Cerebellum (tissue), 5 donors: ENCODE data around the gene NCAPG2.

DNA sequence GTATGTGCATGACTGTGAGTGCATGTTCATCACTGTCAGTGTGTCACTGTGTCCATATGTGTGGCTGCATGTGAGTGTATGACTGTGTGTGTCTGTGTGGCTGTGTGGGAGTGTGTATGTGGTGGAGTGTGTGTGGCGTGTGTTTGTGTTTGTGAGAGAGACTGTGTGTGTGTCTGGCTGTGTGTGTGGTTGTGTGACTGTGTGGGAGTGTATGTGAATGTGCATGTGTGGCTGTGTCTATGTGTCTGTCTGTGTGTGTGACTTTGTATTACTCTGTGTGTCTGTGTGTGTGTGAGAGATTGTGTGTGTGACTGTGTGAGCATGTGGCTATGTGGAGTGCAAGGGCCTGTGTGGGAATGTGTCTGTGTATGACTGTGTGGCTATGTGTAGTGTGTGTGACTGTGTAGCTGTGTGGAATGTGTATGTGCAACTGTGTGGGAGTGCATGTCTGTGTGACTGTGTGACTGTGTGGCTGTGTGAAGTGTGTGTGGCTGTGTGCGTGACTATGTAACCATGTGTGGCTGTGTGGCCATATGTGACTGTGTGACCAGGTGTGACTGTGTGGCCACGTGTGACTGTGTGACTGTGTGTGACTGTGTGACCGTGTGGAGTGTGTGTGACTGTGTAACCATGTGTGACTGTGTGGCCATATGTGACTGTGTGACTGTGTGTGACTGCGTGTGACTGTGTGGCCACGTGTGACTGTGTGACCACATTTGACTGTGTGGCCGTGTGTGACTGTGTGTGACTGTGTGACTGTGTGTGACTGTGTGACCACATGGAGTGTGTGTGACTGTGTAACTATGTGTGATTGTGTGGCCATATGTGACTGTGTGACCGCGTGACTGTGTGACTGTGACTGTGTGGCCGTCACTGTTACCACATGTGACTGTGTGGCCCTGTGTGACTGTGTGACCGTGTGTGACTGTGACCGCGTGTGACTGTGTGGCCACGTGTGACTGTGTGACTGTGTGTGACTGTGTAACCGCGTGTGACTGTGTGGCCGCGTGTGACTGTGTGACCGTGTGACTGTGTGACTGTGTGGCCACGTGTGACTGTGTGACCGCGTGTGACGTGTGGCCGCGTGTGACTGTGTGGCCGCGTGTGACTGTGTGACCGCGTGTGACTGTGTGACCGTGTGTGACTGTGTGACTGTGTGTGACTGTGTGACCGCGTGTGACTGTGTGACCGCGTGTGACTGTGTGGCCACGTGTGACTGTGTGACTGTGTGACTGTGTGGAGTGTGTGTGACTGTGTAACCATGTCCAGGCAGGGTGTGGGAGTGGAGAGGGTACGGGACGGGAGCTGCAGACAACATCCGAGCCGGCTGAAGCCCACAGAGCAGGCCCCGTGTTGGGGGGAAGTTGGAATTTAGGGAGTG, 503.0 kb downstream of the DNAJB6 start:
- PRO-cap, 3 experiments: no peak in any of the 3 experiments
- RAMPAGE, long total RNA: no peak

GRCh38 chr7:157875151-157875822, 538.5 kb downstream of the DNAJB6 start:
- PRO-cap, 3 experiments: no peak in any of the 3 experiments
- RAMPAGE, long total RNA: no peak

DNA sequence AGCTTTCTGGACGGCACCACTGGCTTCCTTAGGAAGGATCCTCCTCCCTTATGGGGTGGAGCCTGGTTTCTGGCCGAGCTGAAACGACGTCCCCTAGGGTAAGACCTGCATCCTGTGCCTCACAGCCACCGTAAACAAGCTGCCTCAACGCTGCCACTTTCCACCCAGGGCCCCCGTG, 568.9 kb downstream of the DNAJB6 start:
- PRO-cap, 3 experiments: no peak in any of the 3 experiments
- RAMPAGE, long total RNA: no peak

- PRO-cap, 3 experiments: no peak in any of the 3 experiments
- RAMPAGE, long total RNA: no peak
Observed at GRCh38 chr7:158067997-158068402, 519.6 kb downstream of the PTPRN2 start.

GRCh38 chr7:158093334-158093669, 494.3 kb downstream of the PTPRN2 start:
- PRO-cap, 3 experiments: peak in 1 of 3 experiments; most common minus-strand start chr7:158093394 (in 1)
- RAMPAGE, long total RNA: no peak

DNA sequence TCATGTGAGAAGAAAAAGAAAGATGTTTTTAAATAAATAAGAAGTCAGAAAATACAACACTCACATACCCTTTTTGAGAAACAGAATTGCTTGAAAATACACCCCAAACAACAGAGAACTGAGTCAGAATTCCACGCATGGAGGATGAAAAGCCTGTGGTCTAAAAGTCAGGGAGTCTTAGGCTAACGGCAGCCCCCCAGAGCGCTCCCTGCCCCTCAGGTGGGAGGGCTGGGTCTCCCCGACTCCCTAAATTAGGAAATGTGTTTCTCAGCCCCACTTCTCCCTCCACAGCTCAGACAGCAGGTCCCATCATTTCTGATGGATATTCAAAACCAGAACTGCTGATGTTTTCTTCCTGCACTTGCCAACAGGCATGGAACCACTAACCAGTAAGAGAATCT, 452.2 kb downstream of the PTPRN2 start:
- PRO-cap, 3 experiments: no peak in any of the 3 experiments
- RAMPAGE, long total RNA: no peak

DNA sequence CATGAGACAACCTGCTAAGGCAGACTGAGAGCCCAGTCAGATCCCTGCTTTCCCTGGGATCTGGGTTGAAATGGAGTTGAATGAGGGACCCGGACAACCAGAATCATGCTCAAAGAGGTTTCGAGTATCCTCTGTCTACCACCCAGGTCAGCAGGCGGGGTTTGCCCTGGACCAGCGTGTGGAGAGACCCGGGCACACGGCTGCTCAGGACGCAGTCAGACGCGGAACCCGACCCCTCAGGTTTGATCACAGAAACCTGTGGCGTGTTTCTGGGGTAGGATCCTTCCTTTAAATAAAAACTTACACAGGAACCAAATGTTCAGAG, 330.6 kb downstream of the PTPRN2 start:
- PRO-cap, 3 experiments: no peak in any of the 3 experiments
- RAMPAGE, long total RNA: no peak

GRCh38 chr7:158365270-158366031, 222.2 kb downstream of the PTPRN2 start:
- PRO-cap, 3 experiments: no peak in any of the 3 experiments
- RAMPAGE, long total RNA: no peak

DNA sequence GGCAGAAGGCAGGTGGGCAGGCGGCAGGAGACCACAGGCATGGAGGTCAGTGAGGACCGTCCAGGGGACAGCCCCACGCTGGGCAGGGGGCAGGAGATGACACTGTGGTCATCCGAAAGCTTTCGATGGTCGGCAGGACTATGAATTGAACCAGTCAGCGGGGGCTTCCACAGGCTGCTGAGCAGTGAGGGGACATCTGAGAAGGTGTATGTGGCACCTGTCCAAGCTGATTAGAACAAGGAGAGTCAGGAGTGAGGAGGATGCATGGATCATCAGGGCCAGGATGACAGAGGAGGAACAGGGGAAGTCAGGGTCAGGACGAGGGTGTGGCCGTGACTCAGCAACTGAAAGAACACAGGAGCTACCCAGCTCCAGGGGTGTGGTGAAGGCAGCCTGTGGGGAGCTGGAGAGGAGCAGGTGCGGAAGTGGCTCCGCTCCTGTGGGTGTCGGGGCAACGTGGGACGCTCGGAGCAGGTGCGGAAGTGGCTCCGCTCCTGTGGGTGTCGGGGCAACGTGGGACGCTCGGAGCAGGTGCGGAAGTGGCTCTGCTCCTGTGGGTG, 79.4 kb downstream of the PTPRN2 start:
- PRO-cap, 3 experiments: no peak in any of the 3 experiments
- RAMPAGE, long total RNA: no peak

DNA sequence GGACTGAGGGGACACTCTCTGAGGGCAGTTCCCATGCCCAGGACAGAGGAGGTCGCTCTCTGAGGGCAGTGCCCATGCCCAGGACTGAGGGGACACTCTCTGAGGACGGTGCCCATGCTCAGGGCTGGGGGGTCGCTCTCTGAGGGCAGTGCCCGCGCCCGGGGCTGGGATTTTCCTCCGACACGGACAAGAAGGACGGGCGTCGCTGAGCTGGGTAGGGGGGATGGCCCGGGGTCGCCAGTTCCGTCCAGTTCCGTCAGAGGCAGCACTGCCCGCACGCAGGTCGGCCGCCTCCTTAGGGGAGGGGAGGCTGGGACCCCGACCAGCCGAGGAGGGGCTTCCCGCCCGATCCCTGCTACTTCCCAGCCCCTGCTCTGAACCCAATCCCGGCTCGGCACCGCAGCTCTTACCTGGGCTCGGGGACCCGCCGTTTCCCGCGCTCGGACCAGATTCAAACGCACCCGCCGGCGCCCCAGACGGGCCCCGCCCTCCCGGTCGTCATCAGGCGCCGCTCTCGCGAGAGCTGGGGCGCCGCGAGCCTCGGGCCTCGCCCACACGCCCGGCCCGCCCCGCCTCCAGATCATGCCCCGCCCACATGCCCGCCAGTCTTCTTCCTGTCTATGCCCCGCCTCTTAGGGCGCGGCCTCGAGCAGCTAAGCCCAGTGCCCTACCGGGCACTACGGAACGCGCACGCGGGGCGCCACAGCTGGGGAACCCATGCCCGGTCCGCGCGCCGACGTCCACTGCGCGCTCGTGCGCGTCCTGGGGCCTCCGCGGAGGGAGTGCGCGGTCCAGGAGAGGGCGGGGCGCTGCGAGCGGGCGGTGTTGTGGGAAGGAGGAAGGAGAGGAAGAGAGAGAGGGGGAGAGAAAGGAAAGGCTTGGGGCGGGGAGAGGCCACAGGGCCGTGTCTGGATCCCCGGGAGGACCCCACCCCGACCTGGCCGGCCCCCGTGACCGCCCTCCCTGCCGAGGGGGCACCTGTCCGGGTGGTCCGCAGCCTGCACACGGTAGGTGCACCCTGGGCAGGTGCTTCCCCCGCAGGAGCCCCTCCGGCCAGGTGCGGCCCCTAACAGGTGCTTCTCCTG, at the start of gene NCAPG2:
NCAPG2 (minus strand) TSS at position 491 of the 1,085 bp plus-strand sequence.
- PRO-cap, 3 experiments: peak in 3 of 3 experiments; most common plus-strand start position 677 of the sequence (in 1); most common minus-strand start position 449 of the sequence (in 1)
- RAMPAGE, long total RNA: start-site peak on the minus strand centred at position 495 of the sequence, 6 bp wide, 212 and 213 reads in 2 replicates

DNA sequence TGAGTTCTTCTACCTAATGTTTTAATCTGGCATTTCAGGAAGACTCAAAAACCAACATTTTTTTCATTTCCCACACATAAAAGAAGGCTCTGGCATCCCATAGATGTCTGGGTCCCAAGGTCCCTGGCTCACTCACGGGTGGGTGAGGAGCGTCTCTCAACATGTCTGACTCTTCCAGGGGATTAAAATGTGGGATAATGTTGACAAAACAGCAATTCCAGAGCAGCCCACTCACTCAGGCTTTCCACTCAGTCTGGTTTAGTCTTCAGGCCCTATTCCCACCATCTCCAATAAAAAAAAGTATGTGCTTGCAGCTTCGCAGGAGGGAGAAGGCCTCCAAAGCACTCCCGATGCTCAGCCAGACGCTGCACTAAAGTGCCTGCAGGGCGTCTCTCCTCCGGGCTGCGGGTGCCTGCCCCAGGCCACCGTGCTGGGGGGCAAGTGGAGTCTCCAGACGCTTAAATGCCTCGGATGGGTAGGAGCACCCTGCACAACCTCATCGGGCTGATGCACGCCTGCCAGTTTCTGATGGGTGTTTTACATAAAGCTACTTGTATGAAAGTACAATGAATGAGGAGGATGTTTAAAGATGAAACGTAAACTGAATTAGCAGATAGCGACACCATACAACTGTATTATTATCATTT, 31.2 kb upstream of the NCAPG2 start:
- PRO-cap, 3 experiments: no peak in any of the 3 experiments
- RAMPAGE, long total RNA: no peak

GRCh38 chr7:158824715-158825562, 4.4 kb downstream of the ESYT2 start:
- PRO-cap, 3 experiments: no peak in any of the 3 experiments
- RAMPAGE, long total RNA: no peak

- PRO-cap, 3 experiments: no peak in any of the 3 experiments
- RAMPAGE, long total RNA: no peak
Observed at GRCh38 chr7:158828554-158828776, 844 bp downstream of the ESYT2 start.

DNA sequence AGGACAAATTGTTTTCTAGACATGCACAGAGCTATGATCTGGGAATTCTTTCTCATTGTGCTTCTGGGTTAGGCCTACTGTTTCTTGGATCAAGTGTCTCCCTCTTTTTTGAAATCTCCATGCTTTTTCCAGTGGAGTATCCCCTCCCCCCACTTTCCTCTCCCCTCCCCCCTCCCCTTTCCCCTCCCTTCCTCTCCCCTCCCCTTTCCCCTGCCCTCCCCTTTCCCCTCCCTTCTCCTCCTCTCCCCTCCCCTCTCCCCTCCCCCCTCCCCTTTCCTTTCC, 2.2 kb downstream of the DYNC2I1 start:
- PRO-cap, 3 experiments: no peak in any of the 3 experiments
- RAMPAGE, long total RNA: no peak

DNA sequence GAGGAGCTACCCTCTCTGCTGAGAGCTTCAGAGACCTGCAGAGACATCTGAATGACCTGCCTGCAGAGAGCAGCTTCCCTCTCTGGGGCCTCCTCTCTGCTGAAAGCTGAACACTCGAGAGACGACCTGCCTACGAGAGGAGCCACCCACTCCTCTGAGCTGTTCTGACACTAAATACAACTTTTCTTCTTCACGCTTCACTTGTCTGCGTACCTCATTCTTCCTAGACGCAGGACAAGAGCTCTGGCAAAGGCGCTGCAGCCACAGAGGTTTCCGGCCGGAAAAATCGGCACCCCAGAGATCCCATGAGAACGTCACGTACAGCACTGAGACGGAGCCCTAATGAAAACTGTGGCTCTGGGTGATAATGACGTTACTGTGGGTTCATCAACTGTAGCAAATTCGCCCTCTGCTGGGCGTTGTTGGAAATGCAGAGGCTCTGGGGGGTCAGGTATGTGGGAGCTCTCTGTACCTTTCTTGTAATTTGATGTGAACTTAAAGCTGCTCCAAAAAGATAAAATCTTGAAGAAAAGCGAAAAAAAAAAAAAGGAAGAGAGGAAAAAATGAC, 120.6 kb downstream of the DYNC2I1 start:
- PRO-cap, 3 experiments: no peak in any of the 3 experiments
- RAMPAGE, long total RNA: no peak

GRCh38 chr7:159197087-159198027, 52.7 kb upstream of the VIPR2 start:
- PRO-cap, 3 experiments: no peak in any of the 3 experiments
- RAMPAGE, long total RNA: no peak